LHCN-M2 (cell line): ENCODE results near the genes ZG16, PAGR1, KCTD13 and SULT1A3.

GRCh38 chr16:29708757-29709415 lies 29.9 kb downstream of the QPRT start:
- RAMPAGE, long total RNA: no peak

DNA sequence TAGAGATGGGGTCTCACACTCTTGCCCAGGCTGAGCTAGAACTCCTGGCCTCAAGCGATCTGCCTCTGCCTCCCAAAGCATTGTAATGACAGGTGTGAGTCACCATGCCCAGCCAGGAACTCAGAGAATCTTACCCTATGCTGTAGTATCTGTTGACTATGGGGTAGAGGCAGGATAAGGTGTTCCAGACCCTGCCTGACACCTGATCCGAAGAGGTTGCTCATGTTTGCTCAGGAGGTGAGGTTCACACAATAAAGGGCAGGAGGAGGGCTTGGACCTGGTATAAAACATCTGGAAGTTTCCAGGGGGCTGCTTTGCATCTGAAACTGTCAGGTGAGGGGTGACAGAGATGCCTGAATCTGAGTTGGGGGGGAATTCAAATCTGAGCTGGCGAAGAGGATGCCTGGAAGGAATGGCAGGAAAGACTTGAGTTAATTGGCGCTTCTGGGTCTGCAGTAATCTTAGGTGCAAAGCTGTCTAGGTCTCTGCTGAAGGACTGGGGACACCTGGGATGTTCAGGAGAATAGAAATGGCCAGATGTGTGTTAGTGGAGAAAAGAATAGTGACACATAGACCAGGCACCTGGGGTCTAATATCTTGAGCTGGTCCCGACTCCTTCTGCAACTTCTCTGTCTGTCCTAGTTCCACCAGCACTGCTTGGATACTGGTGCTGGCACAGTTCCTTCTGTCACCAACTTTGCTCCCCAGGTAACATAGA lies at the start of gene ZG16:
TSS of gene ZG16 (plus strand) at position 283 of the 718 bp plus-strand sequence.
- RAMPAGE, long total RNA: no peak

- RAMPAGE, long total RNA: no peak
Observed at GRCh38 chr16:29790879-29791481, 429 bp downstream of the KIF22 start.

DNA sequence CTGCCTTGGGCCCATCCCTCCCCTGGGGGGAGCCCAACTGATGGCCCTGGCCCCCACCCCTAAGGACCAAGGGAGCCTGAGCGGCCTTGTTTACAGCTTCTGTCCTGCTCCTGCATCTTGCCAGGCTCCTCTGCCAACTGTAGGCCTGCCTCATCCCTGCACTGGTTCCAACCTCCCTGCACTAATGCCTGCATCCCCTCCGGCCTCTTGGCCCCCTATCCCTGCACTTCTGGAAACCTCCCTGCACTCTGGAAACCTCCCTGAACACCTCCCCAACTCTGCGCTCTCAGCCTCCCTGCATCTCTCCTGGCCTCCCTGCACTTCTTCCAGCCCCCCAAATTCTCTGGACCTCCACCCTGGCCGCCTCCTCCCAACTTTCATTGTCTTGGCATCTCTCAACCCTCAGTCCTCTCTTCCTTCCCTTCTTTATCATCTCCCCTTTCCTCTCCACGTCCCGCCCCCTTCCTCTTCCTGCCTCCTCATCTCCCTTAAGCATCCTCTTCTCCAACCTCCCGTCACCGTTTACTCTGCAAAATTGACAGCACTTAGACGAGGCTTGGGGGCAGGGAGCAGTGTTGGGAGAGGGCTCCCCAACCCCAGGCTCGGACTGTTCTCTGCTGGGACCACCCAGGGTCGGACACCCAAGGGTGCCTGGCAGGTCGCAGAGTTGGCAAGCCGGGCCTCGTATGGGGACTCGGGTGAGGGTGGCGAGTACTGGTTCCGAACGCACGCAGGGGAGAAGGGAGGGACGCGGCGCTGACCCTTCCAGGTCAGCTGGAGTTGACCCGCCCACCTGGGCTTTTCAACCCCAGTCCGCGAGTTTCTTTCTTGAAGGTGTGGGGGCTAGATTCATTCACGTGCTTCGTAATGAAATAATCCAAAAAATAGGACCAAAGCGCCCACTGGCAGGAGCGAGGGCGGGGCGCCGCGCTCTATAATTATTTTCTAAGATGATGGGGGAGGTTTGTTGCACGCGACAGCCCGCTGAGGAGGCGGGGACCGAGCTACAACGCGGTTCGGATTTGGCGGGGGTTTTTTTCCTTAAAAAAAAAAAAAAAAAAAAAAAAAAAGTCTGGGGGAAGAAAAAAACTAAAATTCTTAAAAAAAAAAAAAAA lies 913 bp upstream of the PAGR1 start:
- RAMPAGE, long total RNA: no peak

DNA sequence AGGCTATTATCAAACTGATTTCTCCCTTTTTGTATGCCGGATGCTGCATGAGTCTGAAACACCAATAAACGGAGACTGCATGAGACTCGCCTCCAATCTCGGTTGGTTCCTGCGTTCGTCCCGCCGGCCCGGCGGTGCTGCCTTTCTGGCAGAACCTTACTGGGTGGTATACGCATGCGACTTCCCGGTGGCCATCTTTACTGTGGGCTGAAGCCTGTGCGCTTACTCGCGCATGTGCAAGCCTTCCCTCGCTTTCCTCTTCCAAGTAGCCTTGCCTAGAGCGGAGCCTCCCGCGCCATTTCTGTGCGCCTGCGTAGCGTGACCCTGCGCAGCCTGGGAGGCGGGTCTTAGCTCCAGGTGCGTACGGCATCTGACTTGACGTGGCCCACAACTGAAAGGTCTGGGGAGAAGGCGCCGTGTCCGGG lies at the start of gene PAGR1:
TSS of gene PAGR1 (plus strand) at position 356 of the 425 bp plus-strand sequence.
- RAMPAGE, long total RNA: start-site peak on the plus strand centred at position 366 of the sequence, 75 bp wide, 40 reads

GRCh38 chr16:29858157-29859358 lies 4.5 kb downstream of the CDIPT start:
- RAMPAGE, long total RNA: no peak

GRCh38 chr16:29861045-29861672 lies 1.9 kb downstream of the CDIPT start:
- RAMPAGE, long total RNA: no peak

DNA sequence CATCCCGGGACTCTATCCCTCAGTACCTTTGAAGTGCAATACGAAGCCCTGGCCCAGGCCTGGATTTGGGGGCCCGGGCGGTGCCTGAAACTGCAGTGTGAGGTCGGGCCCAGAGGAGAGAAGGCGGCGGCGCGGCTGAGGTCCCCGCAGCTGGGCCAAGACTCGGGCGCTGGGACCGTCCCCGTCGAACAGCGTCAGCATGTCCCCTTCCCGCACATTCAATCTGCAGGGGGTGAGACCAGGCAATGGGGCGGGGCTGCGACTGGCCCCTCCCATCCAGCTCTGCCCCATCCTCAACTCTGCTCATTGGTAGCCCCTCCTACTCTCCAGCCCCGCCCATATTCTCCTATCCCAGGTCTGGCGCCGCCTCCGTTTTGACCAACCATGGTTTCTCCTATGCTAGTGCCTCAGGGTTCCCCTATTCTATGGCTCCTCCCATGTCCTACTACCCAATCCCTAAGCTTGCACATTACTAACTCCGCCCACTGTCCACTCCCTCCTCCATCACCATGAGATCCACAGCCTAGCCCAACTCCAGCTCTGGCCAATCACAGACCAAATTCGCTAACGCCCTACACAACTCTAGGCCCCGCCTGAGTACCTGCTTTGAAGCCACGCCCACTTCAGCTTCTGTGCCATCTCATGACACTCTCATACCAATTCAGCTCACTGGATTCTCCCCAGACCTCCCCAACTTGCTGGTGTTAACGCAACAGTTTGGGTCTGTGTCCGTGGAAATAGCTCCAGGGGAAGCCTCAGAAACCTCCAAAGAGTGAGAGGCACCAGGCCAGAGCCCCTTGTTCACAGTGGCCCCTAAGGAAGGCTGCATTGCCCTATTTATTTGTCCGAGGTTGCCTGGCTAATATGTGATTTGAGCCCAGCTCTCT lies 14.5 kb upstream of the CDIPT start:
- RAMPAGE, long total RNA: no peak

- RAMPAGE, long total RNA: no peak
Observed at GRCh38 chr16:29925598-29926392, at the start of gene KCTD13. KCTD13 (minus strand) TSS chr16:29926226.

GRCh38 chr16:29990011-29990488 lies 5.4 kb downstream of the HIRIP3 start:
- RAMPAGE, long total RNA: no peak

GRCh38 chr16:29992318-29992904 lies 3.0 kb downstream of the HIRIP3 start:
- RAMPAGE, long total RNA: no peak

DNA sequence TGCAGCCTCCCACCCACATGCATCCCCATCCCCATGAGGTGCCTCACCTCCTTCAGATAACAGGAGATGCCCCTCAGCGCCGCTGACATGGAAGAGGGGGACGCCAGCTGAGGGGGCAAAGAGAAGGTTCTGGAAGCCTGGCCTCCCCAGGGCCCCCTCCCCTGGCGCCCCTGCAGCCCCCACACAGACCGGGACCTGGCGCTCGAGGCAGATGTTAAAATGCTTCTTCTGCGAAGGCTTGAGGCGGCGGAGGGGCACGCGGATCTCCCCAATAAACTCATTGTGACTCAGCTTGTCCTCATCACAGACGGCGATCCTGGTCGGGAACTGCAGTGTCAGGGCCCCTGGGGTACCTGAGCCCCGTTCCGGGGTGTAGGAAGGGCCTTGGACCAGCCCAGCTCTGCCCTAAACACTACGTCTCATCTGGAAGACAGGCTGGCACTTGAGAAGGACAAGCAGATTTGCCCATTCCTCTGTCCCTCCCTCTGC lies 3.8 kb downstream of the DOC2A start:
- RAMPAGE, long total RNA: no peak

DNA sequence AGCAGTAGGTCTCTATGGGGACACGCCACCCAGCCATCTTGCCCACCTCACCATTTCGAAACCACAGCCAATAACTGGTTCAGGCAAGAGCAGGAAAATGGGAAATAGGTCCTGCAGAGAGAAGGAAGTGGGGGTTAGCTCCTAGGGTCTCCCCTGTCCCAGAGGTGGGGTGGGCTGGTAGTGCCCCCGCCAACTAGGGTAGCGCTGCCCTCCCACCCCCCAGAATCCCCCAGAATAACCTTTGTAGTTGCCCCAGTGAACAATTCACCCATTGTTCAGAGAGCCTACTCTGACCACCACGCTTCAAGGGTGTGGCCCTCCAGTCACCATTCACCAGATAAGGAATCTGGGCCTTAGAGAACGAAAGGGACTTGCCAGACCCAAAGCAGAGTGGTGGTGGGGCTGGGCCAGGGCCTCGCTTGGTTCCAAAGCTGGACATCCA lies 5.0 kb downstream of the GDPD3 start:
- RAMPAGE, long total RNA: no peak

DNA sequence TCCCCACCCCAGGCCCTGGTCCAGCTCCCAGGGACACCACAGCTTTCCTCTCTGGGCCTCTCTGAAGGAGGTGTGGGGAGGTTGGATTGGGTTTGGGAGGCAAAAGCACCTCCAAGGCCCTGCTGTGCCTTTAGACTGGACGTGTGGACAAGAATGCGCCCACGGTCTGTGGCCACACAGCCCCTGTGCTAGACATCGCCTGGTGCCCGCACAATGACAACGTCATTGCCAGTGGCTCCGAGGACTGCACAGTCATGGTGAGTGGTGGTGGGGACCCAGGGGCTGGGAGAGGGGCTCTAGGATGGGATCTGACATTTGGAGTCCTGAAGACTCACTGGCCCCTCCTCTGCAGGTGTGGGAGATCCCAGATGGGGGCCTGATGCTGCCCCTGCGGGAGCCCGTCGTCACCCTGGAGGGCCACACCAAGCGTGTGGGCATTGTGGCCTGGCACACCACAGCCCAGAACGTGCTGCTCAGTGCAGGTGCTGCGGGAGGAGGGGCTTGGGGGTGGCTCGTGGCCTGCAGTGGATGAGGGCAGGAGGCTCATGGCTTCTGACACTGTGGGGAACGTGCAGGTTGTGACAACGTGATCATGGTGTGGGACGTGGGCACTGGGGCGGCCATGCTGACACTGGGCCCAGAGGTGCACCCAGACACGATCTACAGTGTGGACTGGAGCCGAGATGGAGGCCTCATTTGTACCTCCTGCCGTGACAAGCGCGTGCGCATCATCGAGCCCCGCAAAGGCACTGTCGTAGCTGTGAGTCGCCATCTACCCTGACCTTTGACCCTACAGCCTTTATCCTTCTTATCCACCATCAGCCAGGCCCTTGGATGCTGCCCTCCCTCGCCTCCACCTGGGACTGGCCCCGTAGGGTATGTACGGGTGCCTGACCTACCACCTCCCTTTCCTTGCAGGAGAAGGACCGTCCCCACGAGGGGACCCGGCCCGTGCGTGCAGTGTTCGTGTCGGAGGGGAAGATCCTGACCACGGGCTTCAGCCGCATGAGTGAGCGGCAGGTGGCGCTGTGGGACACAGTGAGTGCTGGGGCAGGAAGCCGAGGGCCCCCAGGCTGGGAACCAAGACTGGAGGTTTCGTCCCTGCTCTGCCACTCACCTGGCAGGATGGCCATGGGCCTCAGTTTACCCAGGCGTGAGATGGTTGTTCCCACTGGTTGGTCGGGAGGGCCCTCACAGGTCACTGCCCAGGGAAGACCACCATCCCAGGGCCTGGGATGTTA lies 3.5 kb downstream of the CORO1A start:
- RAMPAGE, long total RNA: no peak

- RAMPAGE, long total RNA: no peak
Observed at GRCh38 chr16:30199056-30199439, at the start of gene SULT1A3. SULT1A3 (plus strand) TSS chr16:30199255.

GRCh38 chr16:30335626-30336595 lies 19.2 kb downstream of the CD2BP2 start:
- RAMPAGE, long total RNA: no peak

DNA sequence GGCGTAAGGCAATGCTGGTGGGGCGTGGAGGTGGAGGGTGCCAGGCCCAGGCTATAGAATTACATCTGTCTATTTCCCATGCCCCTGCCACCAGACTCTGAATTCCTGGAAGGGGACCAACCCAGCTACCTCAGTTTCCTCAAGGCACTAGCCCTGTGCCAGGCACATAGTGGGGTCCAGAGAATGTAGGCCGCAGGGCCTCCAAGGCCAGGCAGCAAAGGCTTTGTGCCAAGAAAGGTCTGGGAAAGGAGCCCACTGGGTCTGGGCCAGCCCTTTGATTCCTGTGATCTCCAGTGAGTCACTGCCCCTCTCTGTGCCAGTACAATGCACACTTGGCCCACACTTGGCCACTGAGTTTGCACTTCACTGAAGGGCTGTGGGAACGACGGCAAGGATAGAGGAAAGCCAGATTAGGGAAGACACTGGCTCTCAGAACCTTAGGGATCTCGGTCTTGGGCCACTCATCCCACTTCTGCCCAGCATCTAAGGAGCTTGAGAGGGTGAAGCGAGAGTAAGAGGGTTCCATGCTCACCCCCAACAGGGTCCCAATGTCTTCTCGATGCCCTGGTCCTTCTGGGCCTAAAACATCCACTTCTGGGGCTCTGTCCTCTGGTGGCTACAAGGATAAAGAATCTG lies 3.0 kb downstream of the CD2BP2 start:
- RAMPAGE, long total RNA: no peak

- RAMPAGE, long total RNA: no peak
Observed at GRCh38 chr16:30354312-30354846, 729 bp downstream of the CD2BP2 start.

DNA sequence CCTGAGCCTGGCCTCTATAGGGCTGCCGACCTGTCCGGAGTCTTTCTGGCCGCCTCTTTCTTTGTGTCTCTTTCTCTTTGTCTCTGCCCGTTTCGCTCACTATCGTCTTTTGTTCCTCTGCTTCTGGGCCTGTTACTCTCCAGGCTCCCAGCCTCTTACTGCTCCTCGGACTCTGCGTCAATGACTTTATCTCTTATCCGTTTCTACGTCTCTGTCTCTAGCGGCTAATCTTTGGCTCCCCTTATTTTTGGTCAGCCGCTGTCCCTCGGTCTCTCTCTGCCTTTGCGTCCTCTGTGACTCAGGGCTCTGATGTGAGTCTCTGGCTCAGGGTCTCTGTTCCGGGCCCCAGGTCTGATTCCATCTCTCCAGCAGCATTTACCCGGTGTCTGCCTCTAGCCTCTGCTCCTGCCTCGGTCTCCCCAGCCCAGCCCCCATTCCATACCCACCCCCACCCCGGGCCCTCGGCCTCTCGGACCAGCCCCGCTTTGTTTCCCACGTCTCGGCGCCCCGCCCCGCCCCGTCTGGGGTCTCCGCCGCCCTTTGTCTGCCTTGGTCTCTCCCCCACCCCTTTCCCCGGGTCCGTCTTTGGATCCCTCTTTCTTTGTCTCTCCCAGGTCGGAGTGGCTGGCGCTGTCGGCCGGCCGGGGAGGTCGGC lies 577 bp upstream of the ZNF48 start:
- RAMPAGE, long total RNA: no peak

GRCh38 chr16:30395849-30396478 lies 744 bp downstream of the ZNF48 start:
- RAMPAGE, long total RNA: no peak